Measurements from ENCODE around the gene RABEPK.

- PRO-cap, 4 experiments = no peak in any of the 4 experiments
- RAMPAGE, long total RNA, 2 experiments = no peak in any of the 2 experiments
These were observed 11.9 kb upstream of the LHX2 start for GRCh38 chr9:123999674-124000082.

GRCh38 chr9:124223240-124223995 lies 34.3 kb upstream of the NEK6 start:
- PRO-cap, 4 experiments = peak in 2 of 4 experiments; most common plus-strand start chr9:124223711 (in 2); most common minus-strand start chr9:124223422 (in 2)
- RAMPAGE, long total RNA, 2 experiments = no peak in any of the 2 experiments

GRCh38 chr9:124259070-124259269 lies 1.2 kb downstream of the NEK6 start:
- PRO-cap, 4 experiments = peak in 2 of 4 experiments; most common minus-strand start chr9:124259192 (in 2)
- RAMPAGE, long total RNA, 2 experiments = no peak in any of the 2 experiments

- PRO-cap, 4 experiments = no peak in any of the 4 experiments
- RAMPAGE, long total RNA, 2 experiments = no peak in any of the 2 experiments
These were observed 5.5 kb downstream of the NEK6 start for GRCh38 chr9:124263239-124263587.

GRCh38 chr9:124292160-124292697 lies 34.5 kb downstream of the NEK6 start:
- PRO-cap, 4 experiments = no peak in any of the 4 experiments
- RAMPAGE, long total RNA, 2 experiments = no peak in any of the 2 experiments

- PRO-cap, 4 experiments = no peak in any of the 4 experiments
- RAMPAGE, long total RNA, 2 experiments = start-site peak on the minus strand in 1 of 2 experiments, at chr9:124520536-124521203 at its widest, 7 reads per replicate
These were observed 13.6 kb upstream of the NR5A1 start for GRCh38 chr9:124520490-124521510.

- PRO-cap, 4 experiments = peak in 3 of 4 experiments; most common plus-strand start chr9:124769567 (in 2); most common minus-strand start chr9:124769472 (in 2)
- RAMPAGE, long total RNA, 2 experiments = no peak in any of the 2 experiments
These were observed 1.5 kb downstream of the NR6A1 start for GRCh38 chr9:124769228-124770426.

DNA sequence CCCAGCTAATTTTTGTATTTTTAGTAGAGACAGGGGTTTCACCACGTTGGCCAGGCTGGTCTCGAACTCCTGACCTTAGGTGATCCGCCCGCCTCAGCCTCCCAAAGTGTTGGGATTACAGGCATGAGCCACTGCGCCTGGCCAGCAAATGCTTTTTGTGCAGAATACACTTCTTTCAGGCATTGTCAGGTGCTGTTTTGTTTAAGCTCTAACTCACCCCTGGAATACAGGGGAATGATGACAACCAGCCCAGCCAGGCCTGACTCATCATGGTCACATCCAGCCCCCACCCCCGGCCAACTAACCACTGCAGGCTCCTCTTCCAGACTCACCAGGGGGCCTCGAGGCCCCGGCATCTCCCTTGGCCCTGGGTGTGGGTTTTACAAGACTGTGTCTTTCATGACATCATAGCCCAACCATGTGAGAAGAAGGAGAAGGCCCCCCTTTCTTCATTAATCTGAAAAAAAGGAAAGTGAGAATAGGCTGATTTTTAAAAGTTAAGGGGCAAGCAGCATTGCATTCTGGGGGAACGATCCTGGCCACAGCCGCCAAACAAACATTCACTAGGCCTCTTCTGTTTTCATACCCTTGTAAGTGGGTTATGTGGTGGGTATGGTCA lies 35.5 kb downstream of the OLFML2A start:
- PRO-cap, 4 experiments = no peak in any of the 4 experiments
- RAMPAGE, long total RNA, 2 experiments = no peak in any of the 2 experiments

- PRO-cap, 4 experiments = peak in 4 of 4 experiments; most common plus-strand start chr9:124870475 (in 3); most common minus-strand start chr9:124870144 (in 4)
- RAMPAGE, long total RNA, 2 experiments = no peak in any of the 2 experiments
These were observed 8.5 kb downstream of the ARPC5L start for GRCh38 chr9:124870093-124871156.

DNA sequence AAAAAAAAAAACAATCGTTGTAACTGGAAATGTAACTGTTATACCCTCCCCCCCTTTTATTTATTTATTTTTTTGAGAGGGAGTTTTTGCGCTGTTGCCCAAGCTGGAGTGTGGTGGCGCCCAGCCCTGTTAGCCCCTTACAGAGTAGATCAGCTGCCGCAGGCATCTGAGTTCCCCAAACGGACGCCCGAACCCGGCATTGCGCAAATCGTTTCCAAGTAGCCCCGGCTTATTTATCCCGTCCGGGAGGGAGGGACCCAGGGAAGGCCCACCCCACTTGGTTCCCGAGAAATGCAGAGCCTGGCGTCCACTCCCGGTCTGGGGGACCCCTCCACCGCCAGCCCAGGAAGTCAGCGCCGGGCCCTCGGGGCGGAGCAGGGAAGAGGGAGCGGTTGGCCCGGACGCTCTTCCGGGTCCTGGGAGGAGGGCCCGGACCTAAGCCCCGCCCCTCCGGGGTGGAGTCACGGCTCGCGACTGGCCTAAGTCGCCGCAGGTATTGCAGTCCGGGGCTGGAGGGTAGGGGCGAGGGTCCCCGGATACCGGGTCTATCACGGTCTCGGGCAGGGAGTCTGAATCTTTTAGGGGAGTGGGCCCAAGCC lies at the start of gene RABEPK:
Gene RABEPK (plus strand): TSS at position 458 of the 599 bp plus-strand sequence.
- PRO-cap, 4 experiments = peak in 4 of 4 experiments; most common plus-strand start position 501 of the sequence (in 4); most common minus-strand start position 320 of the sequence (in 4)
- RAMPAGE, long total RNA, 2 experiments = start-site peak on the plus strand in 2 of 2 experiments, centred at position 493 of the sequence, 164 to 231 reads per replicate

DNA sequence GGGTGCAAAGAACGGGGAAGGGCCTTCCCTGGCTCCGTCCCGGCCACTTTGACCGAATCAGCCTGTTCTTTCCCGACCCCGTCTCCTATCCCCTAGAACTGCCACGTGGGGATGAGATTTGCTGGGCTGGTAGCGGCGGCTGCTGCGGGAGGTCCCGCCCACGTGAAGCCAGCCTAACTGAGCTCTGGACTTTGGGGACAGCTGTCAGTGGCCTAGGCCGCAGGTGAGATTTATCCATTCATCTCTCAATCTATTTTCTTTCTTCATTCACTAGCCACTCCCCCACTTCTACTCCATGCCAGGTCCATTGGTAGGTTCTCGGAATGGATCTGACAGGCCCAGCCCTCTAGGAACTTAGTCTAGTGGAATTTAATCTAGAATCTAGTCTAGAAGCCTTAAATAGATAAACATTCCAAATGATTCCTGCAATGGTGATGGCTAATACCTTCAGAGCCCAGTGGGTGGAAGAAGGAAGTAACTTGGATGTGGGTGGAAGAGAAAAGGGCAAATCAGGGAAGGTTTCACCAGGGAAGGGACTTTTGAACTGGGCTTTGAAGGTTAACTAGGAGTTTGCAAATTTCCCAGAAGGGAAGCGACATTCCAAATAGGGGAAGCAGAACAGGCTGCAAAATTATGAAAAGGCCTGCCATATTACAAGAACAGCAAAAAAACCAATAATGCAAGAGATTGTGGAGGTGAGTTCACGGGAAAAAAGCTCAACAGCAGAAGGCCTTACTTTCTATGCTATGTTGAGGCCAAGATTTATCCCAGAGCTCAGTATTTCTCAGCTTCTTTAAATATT lies 543 bp downstream of the RABEPK start:
- PRO-cap, 4 experiments = peak in 4 of 4 experiments; most common plus-strand start position 598 of the sequence (in 2); most common minus-strand start position 59 of the sequence (in 2)
- RAMPAGE, long total RNA, 2 experiments = start-site peak on the plus strand in 2 of 2 experiments, centred at positions 595 to 599 of the sequence, 15 to 20 reads per replicate

GRCh38 chr9:125288515-125289170 lies 27.0 kb downstream of the GAPVD1 start:
- PRO-cap, 4 experiments = no peak in any of the 4 experiments
- RAMPAGE, long total RNA, 2 experiments = no peak in any of the 2 experiments

- PRO-cap, 4 experiments = no peak in any of the 4 experiments
- RAMPAGE, long total RNA, 2 experiments = no peak in any of the 2 experiments
These were observed 81.8 kb downstream of the GAPVD1 start for GRCh38 chr9:125343190-125343970.

DNA sequence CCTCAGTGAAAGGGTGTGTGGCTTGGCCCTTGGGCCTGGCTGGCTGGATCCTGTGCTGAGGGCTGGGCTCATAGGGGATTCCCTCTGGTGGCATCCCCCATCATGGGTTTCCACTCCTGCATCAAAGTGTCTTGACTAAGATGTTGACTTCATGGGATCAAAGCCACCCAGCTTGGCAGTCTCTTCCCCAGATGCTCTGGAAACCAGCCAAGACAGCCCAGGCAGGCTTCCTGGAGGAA lies 166.7 kb downstream of the GAPVD1 start:
- PRO-cap, 4 experiments = no peak in any of the 4 experiments
- RAMPAGE, long total RNA, 2 experiments = no peak in any of the 2 experiments

DNA sequence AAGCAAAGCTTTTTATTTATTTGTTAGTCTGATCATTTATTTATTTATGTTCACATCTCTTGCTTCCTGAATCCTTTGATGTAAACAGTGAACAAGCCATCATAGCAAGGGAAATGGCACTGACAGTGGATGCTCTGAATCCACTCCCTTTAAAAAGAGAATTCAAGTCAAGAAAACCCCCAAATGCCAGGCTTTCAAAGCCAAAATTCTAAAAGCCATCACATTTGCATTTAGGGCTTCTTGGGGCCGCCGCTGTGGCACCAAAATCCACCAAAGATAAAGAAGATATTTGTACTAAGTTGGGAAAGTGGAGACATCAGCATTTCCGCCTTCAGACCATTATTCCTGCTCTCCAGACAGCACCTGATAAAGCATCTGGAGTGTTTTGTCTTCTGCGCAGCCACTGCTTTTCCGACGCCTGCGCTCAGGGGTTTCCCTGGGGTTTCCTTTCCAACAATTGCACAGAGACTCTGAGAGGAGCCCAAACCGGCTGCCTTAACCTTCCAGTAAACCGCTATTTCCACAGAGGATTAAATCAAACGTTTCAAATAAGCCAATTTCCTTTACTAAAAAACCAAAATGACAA lies 98.7 kb downstream of the MAPKAP1 start:
- PRO-cap, 4 experiments = peak in 3 of 4 experiments; most common minus-strand start position 420 of the sequence (in 3)
- RAMPAGE, long total RNA, 2 experiments = no peak in any of the 2 experiments

DNA sequence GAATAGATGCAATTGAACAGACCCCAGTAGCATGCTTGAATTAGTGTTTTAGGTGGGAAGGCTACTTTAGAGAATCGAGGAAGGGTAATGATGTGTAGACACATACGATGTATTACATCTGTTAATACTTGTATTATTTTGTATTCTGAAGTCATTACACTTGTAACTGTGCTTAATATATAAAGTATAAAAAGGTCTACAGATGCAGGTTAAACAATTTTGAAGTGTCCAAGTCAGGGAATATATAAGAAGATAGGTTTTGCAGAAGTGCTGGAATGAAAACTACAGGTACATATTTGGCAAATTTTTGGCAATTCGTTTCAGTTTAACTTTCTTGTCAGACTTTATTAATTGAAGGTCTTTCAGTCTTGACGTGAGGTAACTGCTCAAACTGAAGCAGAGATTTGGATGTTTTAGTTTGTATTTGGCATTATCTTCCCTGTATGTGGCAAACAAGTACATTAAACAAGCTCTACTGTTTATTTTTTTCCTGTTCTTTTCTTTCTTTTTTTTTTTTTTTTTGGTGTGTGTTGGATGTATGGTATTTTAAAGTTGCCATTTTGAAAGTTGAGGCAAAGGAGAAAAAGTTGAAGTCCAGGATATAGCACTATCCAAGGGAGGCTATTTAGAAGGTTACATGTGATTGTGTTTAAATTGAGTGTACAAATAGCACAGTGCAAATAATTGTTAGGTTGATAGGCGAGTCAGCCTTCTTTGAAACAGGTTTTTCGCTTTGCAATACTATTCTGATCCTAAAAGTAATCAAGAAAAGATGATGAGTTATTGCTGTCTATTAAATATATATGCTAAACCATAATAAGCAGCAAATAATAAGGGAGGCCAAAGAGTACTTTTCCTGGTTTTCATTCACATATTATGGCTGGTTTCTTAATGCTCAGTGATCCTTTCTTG lies 2.1 kb downstream of the PBX3 start:
- PRO-cap, 4 experiments = no peak in any of the 4 experiments
- RAMPAGE, long total RNA, 2 experiments = no peak in any of the 2 experiments

- PRO-cap, 4 experiments = no peak in any of the 4 experiments
- RAMPAGE, long total RNA, 2 experiments = no peak in any of the 2 experiments
These were observed 730 bp upstream of the MVB12B start for GRCh38 chr9:126325946-126326251.

- PRO-cap, 4 experiments = peak in 1 of 4 experiments; most common minus-strand start chr9:126327825 (in 1)
- RAMPAGE, long total RNA, 2 experiments = no peak in any of the 2 experiments
These were observed 1.1 kb downstream of the MVB12B start for GRCh38 chr9:126327503-126328299.

DNA sequence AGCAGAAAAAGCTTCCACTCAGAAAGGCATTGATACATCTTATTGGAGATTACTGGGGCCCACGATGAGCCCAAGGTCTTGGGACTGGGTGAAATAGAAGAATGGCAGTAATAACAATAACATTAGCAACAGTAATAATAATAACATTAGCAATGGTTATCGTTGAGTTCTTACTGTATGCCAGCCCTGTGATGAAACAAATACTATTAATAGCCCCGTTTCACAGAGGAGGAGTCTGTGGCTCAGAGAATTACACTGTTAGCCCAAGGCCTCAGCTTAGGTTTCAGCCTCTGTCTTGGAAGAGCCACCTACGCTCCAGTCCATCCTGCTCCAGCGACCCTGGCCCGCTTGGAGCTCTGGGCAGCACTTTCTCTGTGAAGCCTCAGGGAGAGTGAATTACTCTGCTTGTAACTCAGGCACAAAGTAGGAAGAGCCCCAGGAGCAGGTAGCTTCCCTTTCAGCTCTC lies 26.6 kb upstream of the LMX1B start:
- PRO-cap, 4 experiments = no peak in any of the 4 experiments
- RAMPAGE, long total RNA, 2 experiments = no peak in any of the 2 experiments

- PRO-cap, 4 experiments = no peak in any of the 4 experiments
- RAMPAGE, long total RNA, 2 experiments = no peak in any of the 2 experiments
These were observed 69.5 kb downstream of the LMX1B start for GRCh38 chr9:126683181-126683722.

Data from right lobe of liver (tissue), 4 donors.